Endothelial cell of umbilical vein (primary cell): Measurements from ENCODE around the genes SH2D7, ACSBG1 and IREB2.

- PRO-cap: no peak
CAGE:
- cytosol, long polyA minus RNA: no peak
- cytosol, long polyA plus RNA: no peak
- long polyA plus RNA: no peak
- nucleus, long polyA minus RNA: no peak
- nucleus, long polyA plus RNA: no peak
These were observed 3.0 kb downstream of the TSPAN3 start for GRCh38 chr15:77067796-77068367.

GRCh38 chr15:77069336-77070205 is 1.3 kb downstream of the TSPAN3 start:
- PRO-cap: unidirectional peak, plus-strand start at chr15:77069597; bidirectional peak, plus-strand start at chr15:77070052, minus-strand start at chr15:77069615
CAGE:
- cytosol, long polyA minus RNA: no peak
- cytosol, long polyA plus RNA: no peak
- long polyA plus RNA: no peak
- nucleus, long polyA minus RNA: start-site peak on the plus strand at chr15:77069741-77069761, 6 reads
- nucleus, long polyA plus RNA: start-site peak on the minus strand at chr15:77069474-77069549, 107 and 87 reads in 2 replicates

DNA sequence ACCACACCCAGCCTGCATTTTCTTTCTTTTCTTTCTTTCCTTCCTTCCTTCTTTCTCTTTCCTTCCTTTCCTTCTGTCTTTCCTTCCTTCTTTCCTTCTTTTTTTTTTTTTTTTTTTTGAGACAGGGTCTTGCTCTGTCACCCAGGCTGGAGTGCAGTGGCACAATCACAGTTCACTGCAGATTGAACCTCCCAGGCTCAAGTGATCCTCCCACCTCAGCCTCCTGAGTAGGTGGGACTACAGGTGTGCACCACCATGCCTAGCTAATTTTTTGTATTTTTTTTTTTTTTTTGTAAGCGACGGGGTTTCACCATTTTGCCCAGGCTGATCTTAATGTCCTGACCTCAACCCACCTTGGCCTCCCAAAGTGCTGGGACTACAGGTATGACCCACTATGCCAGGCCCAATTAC is 5.8 kb downstream of the PEAK1 start:
- PRO-cap: no peak
CAGE:
- cytosol, long polyA minus RNA: no peak
- cytosol, long polyA plus RNA: no peak
- long polyA plus RNA: start-site peak on the minus strand centred at position 300 of the sequence, 184 bp wide, 8 and 9 reads in 2 replicates
- nucleus, long polyA minus RNA: no peak
- nucleus, long polyA plus RNA: no peak

DNA sequence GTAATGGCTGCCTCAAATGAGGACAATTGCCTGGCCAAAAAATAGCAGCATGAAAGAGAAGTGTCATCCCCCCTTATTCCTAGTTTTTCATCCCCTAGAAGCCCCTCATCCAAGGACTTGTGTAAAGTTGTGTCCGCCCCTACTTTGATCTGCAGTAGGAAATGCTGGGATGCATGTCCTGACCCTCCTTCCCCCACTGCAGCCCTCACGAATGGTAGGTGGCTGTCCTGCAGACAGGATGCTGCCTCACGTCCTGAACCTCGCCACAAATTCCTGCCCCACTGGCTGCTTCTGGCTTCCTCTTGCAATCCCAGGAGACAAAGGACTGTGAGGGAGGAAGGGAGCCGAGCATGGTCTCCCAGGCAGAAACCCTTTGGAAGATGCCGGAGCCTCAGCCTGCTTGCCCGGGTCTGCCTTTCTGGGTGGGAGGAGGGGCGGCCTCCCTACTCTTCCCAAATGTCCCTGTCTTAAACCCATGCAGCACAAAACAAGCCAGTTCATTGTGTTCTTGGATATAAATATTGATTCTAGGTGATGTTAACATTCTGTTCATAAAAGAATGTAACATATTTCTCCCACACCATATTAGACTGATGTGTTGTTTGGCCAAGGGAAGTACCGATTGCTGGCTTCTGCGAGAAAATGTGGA is 75.1 kb downstream of the HMG20A start:
- PRO-cap: bidirectional peak, plus-strand start at position 320 of the sequence, minus-strand start at position 213 of the sequence
CAGE:
- cytosol, long polyA minus RNA: no peak
- cytosol, long polyA plus RNA: no peak
- long polyA plus RNA: no peak
- nucleus, long polyA minus RNA: no peak
- nucleus, long polyA plus RNA: no peak

DNA sequence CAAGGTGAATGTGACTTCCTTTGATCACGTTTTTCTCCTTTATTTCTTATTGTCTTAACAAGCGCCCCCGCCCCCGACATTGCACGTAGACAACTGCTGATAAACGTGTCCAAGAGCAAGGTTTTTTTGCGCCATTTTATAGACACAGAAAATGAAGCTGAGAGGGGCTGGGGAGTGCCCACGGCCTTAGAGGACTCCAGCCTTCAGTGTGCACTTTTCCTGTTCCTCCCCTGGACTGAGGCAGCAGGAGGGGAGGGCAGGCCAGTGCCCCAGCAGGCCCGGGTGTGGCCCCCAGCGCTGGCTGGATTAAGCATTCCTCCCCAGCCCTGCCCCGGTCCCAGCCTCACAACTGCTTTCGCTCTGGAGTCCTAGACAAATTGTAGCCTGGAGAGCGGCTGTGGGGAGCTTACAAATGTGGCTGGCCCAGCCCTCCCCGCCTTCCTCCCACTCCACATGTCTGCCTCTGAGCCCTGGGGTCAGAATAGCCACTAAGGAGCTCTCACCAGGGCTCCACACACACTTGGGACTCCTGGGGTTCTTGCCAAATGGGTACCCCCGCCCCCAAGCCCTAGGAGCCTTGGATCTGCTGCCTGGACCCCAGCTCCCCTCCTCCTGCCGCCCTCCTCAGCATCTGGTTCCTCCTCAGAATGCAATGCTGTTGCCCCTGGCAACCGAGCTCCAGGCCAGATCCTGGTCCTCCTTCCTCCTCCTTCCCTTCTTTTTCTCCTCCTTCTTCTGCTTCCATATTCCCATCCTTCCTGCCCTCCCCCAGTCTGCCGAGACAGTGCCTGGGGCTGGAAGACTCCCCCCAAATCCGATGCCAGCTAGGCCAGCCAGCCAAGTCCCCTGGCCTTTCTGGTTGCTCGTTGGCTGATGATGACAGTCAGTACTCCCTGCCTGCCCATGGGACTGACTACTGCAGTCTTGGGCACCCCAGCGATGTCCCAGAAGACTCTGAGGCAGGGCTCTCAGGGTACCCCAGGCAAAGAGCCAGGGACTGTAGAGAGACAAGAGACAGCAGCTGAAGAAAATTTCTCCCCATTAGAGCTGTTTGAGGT is 91.2 kb downstream of the LINGO1 start:
- PRO-cap: no peak
CAGE:
- cytosol, long polyA minus RNA: no peak
- cytosol, long polyA plus RNA: no peak
- long polyA plus RNA: no peak
- nucleus, long polyA minus RNA: no peak
- nucleus, long polyA plus RNA: no peak

- PRO-cap: no peak
CAGE:
- cytosol, long polyA minus RNA: no peak
- cytosol, long polyA plus RNA: no peak
- long polyA plus RNA: no peak
- nucleus, long polyA minus RNA: no peak
- nucleus, long polyA plus RNA: no peak
These were observed 50.6 kb downstream of the LINGO1 start for GRCh38 chr15:77582014-77582619.

GRCh38 chr15:77599653-77600195 is 33.0 kb downstream of the LINGO1 start:
- PRO-cap: no peak
CAGE:
- cytosol, long polyA minus RNA: no peak
- cytosol, long polyA plus RNA: no peak
- long polyA plus RNA: no peak
- nucleus, long polyA minus RNA: no peak
- nucleus, long polyA plus RNA: no peak

DNA sequence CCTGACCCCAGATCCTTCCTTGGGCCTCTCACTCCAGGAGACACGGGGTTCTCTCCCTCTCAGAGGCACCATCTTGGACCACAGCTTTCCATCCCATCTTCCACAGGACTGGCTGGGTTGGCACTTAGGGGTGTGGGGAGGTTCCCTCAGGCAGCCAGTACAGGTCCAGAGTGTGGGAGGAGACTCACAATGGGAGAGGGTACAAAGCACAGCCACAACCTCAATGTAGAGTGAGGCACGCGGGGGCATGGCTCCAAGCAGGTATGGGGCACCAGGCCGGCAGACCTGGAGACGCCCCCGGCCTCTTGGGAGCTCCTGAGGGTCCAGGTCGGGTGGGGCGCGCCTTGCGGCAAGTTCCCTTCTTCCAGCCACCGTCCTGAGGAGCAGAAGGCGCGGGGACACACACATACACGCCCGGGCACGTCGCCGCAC is 185.5 kb upstream of the LINGO1 start:
- PRO-cap: no peak
CAGE:
- cytosol, long polyA minus RNA: no peak
- cytosol, long polyA plus RNA: no peak
- long polyA plus RNA: no peak
- nucleus, long polyA minus RNA: no peak
- nucleus, long polyA plus RNA: no peak

DNA sequence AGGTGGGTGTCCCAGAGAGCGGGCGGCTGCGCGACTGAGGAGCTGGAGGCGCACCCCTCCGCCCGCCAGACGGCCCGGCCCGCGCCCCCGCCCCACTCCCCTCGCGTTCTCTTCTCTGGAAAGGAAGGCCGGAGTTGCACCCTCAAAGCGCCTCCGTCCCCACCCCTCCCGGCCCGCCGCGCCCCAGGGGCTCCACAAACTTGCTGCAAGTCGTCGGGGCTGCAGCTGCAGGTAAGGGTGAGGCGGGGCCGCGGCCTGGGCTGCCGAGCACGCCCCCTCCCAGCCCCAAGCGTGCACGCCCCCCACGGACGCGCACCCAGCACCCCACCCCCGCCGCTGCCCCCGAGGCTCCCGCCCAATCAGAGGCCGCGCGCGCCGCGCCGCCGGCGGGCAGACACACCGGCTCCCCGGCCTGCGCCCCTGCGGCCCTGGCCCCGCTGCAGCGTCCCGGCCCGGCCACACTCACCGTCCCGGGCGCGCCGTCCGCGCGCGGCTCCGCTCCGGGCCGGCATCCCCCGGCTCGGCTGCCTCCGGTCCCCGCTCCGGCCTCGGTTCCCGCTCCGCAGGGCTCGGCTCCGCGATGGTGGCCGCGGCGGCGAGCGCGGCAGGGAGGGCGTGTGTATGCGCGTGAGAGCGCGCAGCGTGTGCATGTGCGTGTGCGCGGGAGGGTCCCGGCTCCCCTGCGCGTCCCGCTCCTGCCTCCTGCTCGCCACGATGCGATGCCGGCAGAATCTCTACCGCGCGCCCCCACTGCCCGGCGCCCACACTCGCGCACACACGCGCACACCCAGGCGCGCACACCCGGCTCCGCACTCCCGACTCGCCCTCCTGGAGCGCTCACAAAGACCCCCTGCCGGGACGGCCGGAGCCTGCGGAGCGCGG is 186.3 kb upstream of the LINGO1 start:
- PRO-cap: no peak
CAGE:
- cytosol, long polyA minus RNA: no peak
- cytosol, long polyA plus RNA: no peak
- long polyA plus RNA: no peak
- nucleus, long polyA minus RNA: no peak
- nucleus, long polyA plus RNA: no peak

DNA sequence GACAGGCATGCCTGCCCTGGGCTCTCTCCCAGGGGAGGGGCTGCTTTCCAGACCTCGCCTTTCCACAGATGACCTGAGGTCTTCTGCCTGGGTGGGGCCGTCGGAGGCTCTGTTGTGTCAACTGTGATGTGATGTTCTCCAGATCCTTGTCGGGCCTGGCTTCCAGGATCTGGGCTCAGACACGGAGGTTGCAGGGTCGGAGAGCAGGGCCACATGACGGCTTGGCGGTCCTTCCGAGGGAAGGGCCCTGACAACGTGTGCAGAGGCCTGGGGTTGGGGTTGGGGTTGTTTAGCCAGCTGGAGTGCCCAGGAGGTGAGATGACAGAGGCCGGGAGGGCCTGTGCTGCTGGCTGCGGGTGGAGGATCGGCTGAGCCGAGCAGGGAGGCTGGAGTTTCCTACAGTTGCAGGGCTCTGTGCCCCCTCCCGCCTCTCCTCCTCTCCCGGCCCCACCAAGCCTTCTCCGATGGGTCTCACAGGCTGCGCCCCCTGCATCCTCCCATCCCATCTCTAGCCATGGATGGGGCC is 101.9 kb downstream of the TBC1D2B start:
- PRO-cap: no peak
CAGE:
- cytosol, long polyA minus RNA: no peak
- cytosol, long polyA plus RNA: no peak
- long polyA plus RNA: no peak
- nucleus, long polyA minus RNA: no peak
- nucleus, long polyA plus RNA: no peak

DNA sequence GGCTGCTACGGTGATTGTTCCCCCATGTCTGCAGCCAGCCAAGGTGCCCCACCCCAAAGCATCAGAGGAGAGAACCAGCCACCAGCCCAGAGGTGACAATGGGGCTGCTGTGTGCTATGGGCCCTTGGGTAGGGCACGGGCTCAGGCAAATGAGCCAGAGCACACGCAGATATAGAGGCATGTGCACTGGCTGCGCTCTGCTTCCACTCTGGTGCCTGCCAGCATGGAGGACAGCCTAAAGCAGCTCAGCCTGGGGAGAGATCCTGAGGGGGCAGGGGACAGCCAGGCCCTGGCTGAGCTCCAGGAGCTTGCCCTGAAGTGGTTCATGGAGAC is at the start of gene SH2D7:
SH2D7 (plus strand) TSS at position 200 of the 333 bp plus-strand sequence.
- PRO-cap: no peak
CAGE:
- cytosol, long polyA minus RNA: no peak
- cytosol, long polyA plus RNA: no peak
- long polyA plus RNA: no peak
- nucleus, long polyA minus RNA: no peak
- nucleus, long polyA plus RNA: no peak

- PRO-cap: no peak
CAGE:
- cytosol, long polyA minus RNA: no peak
- cytosol, long polyA plus RNA: no peak
- long polyA plus RNA: no peak
- nucleus, long polyA minus RNA: no peak
- nucleus, long polyA plus RNA: no peak
These were observed 24.4 kb downstream of the ACSBG1 start for GRCh38 chr15:78209778-78210479.

- PRO-cap: no peak
CAGE:
- cytosol, long polyA minus RNA: no peak
- cytosol, long polyA plus RNA: no peak
- long polyA plus RNA: no peak
- nucleus, long polyA minus RNA: no peak
- nucleus, long polyA plus RNA: no peak
These were observed at the start of gene ACSBG1 for GRCh38 chr15:78234299-78234987. ACSBG1 (minus strand) TSS chr15:78234565.

DNA sequence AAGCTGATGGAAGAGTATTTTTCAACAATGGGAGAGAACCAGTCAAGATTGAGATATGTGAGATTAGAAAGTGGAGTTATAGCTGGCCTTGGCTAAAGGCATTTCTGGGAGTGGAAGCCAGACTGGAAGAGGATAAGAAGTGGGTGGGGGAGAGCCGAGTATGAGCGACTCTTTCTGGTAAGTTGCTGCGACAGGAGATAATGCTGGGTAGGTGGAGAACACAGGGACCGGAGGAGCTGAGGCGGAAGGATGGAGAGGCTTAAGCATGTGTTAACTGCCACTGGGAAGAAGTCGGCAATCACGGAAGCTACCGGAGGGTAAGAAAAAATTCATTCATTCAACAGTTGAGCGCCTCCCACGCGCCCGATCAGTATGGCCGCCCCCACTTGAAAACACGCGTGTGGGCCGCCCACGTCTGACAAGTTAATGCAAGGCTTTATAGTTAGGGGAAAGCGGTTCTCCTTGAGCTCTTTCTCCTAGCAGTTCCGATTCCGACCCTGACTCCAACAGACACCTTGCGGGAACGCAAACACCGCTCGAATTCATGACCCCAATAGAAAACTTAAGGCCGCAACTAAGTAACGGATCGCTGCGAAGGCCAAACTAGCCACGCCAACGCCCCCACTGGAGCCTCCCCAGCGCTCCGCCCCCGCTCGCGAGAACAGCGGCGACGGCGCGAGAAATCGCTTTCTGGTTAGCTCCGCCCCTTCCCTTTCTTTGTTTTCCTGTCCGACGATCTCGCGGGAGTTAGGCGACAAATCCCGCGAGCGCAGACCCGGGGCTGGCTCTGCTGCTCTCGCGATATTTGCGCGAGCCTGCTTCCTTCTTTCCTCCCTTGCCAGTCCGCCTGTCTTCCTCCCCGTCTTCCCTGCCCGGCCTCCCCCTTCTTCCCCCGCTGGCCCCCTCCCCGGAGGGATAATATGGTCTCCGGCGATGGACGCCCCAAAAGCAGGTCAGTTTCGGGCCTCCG is at the start of gene IREB2:
IREB2 (plus strand) TSS at position 812 of the 970 bp plus-strand sequence.
- PRO-cap: bidirectional peak, plus-strand start at position 812 of the sequence, minus-strand start at position 633 of the sequence
CAGE:
- cytosol, long polyA minus RNA: start-site peak on the plus strand centred at position 862 of the sequence, 105 bp wide, 580 reads
- cytosol, long polyA plus RNA: start-site peak on the plus strand centred at position 877 of the sequence, 75 bp wide, 137 and 159 reads in 2 replicates
- long polyA plus RNA: start-site peak on the plus strand centred at position 877 of the sequence, 75 bp wide, 427 and 459 reads in 2 replicates
- nucleus, long polyA minus RNA: start-site peak on the plus strand centred at position 882 of the sequence, 74 bp wide, 1,391 reads
- nucleus, long polyA plus RNA: start-site peak on the plus strand centred at position 878 of the sequence, 76 bp wide, 308 and 384 reads in 2 replicates

GRCh38 chr15:78859746-78860488 is 12.8 kb upstream of the MORF4L1 start:
- PRO-cap: bidirectional peak, plus-strand start at chr15:78860051, minus-strand start at chr15:78859956; bidirectional peak, plus-strand start at chr15:78860093, minus-strand start at chr15:78860147; bidirectional peak, plus-strand start at chr15:78860558, minus-strand start at chr15:78860307
CAGE:
- cytosol, long polyA minus RNA: no peak
- cytosol, long polyA plus RNA: no peak
- long polyA plus RNA: no peak
- nucleus, long polyA minus RNA: no peak
- nucleus, long polyA plus RNA: no peak

- PRO-cap: no peak
CAGE:
- cytosol, long polyA minus RNA: no peak
- cytosol, long polyA plus RNA: no peak
- long polyA plus RNA: no peak
- nucleus, long polyA minus RNA: no peak
- nucleus, long polyA plus RNA: no peak
These were observed 29.5 kb downstream of the MORF4L1 start for GRCh38 chr15:78901976-78902850.

GRCh38 chr15:78944198-78944690 is 602 bp downstream of the CTSH start:
- PRO-cap: no peak
CAGE:
- cytosol, long polyA minus RNA: no peak
- cytosol, long polyA plus RNA: no peak
- long polyA plus RNA: no peak
- nucleus, long polyA minus RNA: no peak
- nucleus, long polyA plus RNA: no peak

DNA sequence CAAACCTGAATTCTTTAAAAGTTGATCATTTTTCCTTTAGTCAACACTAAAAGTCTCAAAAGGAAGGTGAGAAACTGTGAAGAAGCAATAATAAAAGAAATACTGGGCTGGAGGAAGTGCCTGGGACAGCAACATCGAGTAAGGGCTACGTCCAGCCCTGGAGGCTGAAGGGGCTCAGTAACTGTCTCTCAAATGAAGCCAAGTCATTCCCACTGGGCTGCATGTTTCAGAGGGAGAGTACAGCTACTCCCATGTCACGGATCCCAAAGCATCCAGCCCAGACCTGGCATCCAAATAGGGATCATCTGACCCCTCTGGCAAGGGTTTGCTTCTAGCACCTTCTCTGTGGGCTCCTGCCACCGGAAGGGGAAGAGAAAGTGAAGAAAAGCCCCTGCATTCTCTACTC is 64.4 kb upstream of the CTSH start:
- PRO-cap: no peak
CAGE:
- cytosol, long polyA minus RNA: no peak
- cytosol, long polyA plus RNA: no peak
- long polyA plus RNA: no peak
- nucleus, long polyA minus RNA: no peak
- nucleus, long polyA plus RNA: no peak

GRCh38 chr15:79136532-79136731 is 45.9 kb upstream of the RASGRF1 start:
- PRO-cap: unidirectional peak, minus-strand start at chr15:79136591
CAGE:
- cytosol, long polyA minus RNA: no peak
- cytosol, long polyA plus RNA: no peak
- long polyA plus RNA: no peak
- nucleus, long polyA minus RNA: no peak
- nucleus, long polyA plus RNA: no peak

GRCh38 chr15:79219667-79220132 is 62.8 kb upstream of the ANKRD34C start:
- PRO-cap: no peak
CAGE:
- cytosol, long polyA minus RNA: no peak
- cytosol, long polyA plus RNA: no peak
- long polyA plus RNA: no peak
- nucleus, long polyA minus RNA: no peak
- nucleus, long polyA plus RNA: no peak